Measurements from ENCODE around the gene OGFOD2.

DNA sequence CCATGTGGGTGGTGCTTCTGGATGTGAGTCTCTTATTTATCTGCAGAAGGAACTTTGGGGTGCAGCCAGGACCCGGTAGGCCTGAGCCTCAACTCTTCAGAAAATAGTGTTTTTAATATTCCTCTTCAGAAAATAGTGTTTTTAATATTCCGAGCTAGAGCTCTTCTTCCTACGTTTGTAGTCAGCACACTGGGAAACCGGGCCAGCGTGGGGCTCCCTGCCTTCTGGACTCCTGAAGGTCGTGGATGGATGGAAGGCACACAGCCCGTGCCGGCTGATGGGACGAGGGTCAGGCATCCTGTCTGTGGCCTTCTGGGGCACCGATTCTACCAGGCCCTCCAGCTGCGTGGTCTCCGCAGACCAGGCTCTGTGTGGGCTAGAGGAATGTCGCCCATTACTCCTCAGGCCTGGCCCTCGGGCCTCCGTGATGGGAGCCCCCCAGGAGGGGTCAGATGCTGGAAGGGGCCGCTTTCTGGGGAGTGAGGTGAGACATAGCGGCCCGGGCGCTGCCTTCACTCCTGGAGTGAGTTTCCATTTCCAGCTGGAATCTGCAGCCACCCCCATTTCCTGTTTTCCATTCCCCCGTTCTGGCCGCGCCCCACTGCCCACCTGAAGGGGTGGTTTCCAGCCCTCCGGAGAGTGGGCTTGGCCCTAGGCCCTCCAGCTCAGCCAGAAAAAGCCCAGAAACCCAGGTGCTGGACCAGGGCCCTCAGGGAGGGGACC lies 26.8 kb downstream of the HIP1R start:
- RRBS, 2 experiments: 90 to 98% methylated on average over 6 to 7 of the region's 23 CpGs

- RRBS, 2 experiments: 92 to 94% methylated on average over 8 to 9 of the region's 39 CpGs
Observed at GRCh38 chr12:122865409-122866230, 30.3 kb downstream of the VPS37B start.

DNA sequence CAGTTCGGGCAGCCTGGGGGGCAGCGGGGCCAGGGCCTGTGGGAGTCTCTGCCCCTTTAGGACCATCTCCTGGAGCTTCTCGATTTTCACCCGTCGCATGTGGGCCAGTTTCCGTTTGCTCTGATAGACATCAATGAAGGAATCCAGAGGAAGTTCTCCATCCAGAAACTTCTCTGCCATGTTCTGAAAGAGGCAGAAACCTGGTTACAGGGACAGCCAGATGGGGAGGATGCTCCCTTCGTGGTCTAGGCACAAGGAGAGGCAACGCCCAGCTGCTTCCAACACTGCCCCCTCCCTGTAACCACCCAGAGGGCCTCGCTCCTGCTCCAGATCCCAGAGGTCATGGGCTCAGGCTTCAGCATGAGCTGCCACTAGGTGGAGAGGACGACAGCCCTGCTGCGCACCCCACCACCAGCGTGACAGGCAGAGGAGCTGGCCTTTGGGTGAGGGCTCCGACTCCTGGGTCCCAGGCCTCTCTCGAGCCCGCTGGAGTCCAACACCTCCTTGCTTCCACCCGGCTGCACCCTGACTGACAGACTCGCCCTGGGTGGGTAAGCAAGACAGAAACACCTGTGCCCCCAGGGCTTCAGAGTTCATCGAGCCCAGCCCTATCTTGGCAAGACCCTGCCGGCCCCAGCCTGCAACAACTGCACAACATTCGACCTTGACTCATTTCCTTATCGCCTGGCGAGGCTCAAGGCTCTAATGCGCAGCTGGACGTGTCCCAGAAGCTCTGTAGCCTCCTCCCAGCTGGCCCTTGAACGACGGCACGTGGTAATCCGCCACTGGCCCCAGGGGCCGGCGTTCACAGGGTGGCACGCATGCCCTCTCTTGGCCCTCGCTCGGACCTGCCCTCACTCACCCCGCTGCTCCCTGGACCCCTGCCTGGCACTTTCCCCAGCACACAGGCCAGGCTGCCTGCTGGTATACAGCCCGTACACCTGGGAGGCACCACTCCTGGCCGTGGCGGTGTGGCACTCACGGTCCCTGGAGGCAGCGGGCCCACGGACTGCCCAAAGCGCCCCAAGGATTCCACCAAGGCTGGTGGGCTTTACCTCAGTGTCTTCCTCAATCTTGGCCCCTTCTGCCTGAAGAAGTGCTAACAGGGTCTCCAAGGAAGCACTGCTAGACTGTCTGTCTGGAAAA lies 28.1 kb downstream of the VPS37B start:
- RRBS, 2 experiments: 69% methylated on average over 4 of the region's 41 CpGs; no CpG with 5 or more reads in 1 of the 2 experiments

DNA sequence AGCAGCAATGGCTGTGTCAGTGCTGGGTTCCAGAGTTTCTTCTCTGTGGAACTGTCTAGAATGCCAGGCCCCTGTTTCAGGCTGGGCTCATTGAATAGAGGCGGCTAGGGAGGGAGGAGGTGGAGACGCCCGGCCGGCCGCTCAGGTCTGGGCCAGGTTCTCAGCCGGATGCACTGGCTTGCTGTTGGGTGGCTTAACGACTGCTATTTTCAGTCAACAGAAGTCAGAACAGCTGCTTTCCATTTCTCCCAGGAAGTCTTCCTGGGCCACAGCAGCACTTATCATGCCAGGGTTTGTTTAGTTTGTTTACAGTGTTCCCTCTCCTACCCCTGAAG lies 26.0 kb upstream of the VPS37B start:
- RRBS, 2 experiments: no CpG with 5 or more reads among the region's 7 CpGs

DNA sequence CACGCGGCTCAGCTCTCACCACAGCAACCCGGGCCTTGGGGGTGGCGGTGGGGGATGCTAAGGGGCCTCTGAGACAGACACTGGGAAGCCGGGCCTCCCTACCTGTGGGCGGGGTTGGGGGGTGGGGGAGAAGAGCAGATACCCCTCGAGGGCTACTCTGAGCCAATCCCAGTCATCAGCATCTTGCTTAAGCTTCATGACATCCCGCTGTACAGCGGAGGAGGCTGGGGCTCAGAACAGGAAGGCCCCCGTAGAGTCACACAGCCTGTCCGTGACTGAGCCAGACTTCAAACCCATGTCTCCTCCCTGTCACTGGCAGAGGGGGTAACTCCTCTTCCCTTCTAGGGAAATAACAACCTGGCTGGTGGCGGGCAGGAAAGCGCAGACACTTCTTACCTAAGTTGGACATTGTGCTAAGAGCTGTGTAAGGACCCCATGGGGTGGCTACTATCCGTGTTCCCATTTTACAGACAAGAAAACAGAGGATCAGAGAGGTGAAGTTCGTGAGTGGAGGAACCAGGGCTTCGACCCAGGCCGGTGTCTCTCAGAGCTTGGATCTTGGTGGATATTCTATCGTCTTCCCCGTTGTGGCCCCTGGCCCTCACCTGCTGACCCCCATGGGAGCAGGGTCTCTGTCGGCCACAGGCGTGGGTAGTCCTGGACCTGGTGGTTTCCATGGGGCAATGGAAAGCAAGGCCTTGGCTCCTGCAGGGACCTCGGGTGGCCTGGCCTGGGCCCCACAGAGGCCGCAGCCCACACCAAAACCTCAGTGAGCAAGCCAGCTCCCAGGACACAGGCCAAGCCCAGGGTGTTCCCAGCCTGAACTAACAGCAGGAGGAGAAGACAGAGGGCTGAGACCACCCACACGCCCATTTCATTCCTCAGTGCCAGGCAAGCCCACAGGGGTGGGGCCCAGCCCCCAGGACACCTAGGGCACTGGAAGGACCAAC lies 17.1 kb downstream of the ABCB9 start:
- RRBS, 2 experiments: 93% methylated on average over 3 of the region's 24 CpGs

GRCh38 chr12:122975006-122975434 lies at the start of gene OGFOD2:
Gene OGFOD2 (plus strand): TSS chr12:122975244.
- RRBS, 2 experiments: no CpG with 5 or more reads among the region's 42 CpGs

- RRBS, 2 experiments: no CpG with 5 or more reads among the region's 9 CpGs
Observed at GRCh38 chr12:123115393-123116097, 35.3 kb downstream of the PITPNM2 start.

- RRBS, 2 experiments: no CpG with 5 or more reads among the region's 14 CpGs
Observed at GRCh38 chr12:123118462-123119166, 32.3 kb downstream of the PITPNM2 start.

DNA sequence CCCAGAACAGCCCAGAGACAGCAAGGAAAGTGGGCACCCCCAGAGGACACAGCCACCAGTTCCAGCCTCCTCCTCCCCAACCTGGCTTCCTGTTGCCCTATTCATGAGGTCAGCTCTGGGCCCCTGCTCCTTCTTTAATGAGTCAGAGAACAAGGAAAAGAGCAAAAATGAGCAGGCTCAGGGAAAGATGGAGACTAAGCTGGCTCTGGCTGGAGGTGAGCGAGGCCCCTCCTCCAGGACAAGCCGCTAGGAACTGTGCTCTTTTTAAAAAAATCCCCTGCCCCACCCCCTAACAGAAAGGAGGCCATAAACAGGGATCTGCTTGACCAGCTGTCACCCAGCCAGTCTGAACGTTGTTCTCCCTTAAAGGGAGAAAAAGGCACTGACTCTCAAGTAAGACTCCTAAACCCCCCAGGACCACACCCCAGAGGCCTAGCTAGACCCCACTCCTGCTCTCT lies 10.6 kb downstream of the PITPNM2 start:
- RRBS, 2 experiments: no CpG with 5 or more reads among the region's 3 CpGs

DNA sequence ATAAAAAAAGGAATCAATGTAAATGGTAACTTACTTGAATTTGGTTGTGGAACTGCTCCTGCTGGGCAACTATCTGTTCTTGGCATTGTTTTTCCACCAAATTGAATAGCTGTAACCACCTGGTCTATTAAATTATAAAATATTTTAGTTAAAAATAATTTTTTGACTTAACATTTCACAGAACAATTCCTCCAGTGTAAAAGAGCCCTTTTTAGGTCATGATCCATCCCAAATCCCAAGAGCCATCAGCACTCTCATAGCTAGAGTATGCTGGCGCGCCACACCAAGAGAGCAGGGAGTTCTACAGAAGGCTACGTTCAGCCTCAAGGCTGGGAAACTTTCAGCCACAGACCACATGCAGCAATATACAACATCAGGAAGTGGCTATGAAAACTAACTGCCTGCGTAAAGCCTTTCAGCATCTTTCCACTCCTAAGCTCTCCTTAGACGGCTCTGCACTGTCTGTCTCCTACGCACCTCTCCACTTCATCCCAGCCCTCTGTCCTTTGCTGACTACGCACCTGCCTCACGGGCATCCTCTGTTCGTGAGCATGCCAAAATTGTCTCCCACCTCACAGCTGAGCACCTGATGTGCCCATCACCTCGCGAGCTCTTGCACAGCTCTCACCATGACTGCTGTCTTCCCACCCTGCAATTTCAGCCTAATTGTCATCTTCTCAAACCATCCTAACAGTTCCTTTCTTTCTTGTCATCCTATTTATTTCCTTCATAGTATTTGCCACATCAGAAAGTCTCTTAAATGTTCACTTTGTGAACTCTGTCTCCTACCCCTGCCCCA lies 9.7 kb downstream of the MPHOSPH9 start:
- RRBS, 2 experiments: no CpG with 5 or more reads among the region's 11 CpGs

DNA sequence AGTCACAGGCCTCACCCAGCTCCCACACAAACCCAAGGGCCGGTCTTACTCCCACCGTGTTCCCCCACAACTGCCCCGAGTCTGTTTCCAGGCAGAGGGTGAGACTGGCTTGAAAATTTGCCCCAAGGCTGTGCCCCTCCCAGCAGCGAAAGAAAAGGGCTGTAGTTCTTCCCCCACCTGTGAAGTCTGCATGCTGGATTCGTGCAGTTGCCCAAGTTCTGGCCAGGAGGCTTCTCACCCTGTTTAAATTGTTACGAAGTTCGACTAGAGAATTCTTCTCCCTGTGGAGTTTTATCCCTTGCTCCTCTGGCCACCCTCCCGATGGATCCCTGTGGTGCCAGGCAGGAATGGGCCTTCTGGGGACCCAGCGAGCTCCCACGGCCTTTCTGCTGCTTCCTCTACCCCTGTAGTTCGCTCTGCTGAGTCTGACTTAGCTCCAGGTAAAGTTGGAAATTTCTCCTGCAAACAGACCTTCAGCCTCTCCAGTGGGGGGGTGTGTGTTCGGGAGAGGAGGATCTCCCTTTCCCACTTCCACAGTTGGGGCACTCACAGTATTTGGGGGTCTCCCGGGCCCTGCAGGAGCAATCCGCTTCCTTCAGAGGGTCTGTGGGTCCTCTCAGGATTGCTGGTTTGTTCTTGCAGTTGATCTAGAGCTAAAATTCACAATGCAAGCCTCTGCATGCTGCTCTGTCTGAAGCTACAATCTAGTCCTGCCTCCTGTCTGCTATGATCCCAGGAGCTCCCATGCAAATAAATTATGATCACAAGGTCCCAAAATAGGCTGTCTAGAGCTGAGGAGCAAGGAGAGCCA lies 18.1 kb downstream of the MTRFR start:
- RRBS, 2 experiments: no CpG with 5 or more reads among the region's 14 CpGs

DNA sequence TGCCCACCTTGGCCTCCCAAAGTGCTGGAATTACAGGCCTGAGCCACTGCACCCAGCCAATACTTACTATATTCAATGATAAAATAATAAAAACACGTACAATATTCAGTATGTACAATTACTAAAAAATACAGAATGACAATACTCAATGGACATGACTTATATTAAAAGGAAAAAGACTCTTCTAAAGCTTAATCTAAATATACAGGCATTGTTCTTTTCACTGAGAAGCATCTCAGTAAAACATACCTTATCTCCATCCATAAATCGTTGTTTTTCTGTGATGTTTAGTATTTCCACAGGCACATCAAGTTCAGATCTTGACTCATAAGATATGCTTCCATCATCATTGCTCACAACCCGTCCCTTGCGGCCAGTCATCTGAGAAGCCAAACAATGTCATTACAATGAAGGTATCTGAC lies 45.0 kb downstream of the SBNO1 start:
- RRBS, 2 experiments: no CpG with 5 or more reads among the region's 4 CpGs

- RRBS, 2 experiments: under 1 to 2% methylated on average over 9 of the region's 19 CpGs
Observed at GRCh38 chr12:123365533-123366077, 958 bp upstream of the SBNO1 start.

DNA sequence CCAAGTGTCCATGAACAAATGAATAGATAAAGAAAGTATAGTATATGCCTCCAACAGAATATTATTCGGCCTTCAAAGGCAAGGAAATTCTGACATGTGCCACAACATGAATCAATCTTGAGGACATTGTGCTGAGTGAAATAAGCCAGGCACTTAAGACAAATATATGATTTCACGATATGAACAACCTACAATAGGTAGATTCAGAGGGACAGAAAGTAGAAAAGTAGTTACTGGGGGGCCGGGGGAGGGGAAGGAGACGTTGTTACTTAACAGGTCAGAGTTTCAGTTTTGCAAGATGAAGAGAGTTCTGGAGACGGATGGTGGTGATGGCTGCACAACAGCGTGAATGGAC lies 5.4 kb downstream of the RILPL2 start:
- RRBS, 2 experiments: no CpG with 5 or more reads among the region's 6 CpGs

DNA sequence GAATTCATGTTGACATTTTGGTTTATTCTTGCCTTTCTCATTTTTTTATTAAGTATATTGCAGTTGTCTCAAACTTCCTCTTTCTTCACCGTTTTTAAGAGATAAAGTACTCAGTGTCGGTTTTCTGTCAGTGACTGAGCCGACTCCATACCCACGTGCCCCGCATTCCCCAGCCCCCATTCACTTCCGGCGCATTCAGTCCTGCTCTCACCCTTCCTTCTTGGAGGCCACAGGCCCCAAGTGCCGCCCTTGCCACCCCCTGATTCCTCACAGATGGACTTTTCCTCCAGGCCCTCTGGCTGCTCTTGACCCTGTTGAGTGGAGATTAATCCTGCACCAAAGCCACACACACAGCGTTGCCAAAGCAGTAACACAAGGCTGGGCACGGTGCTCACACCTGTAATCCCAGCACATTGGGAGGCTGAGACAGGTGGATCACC lies 19.1 kb upstream of the DNAH10 start:
- RRBS, 2 experiments: no CpG with 5 or more reads among the region's 10 CpGs

DNA sequence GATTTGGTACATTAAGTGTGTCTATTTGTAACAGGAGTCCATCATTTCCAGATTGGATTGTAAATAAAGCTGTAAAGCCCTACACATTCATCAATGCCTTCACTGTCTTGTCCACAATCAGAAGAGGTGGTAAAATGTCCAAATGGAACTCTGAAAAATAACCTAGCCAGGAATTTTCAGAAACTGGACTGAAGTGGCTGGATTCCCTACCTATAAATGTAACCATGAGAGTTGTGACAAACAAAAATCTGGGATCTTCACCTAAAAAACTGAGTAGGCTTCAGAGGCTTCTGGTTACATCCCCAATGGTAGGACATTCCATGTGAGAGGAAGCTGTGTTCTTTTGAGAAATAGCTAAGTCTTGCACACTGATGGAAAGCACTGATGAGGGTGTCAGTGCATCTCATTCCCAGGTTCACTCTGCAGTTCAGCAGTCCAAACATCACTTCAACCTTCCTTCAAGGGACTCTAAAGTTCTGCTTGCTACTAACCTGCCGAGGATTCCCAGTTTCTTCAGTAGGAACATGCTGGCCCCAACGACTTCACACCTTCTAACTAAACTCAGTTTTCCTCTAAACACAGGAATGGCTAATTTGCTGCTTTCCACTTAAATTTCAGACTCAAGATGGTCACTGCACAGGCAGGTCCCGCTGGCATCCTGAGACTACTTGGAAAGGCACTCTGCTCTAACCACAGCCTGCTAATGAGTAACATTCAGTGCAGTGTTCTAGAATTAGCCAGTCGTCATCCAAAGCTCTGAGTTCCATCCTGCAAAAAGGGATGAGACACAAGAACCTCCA lies 6.3 kb downstream of the CCDC92 start:
- RRBS, 2 experiments: no CpG with 5 or more reads among the region's 4 CpGs

GRCh38 chr12:123973450-123973523 lies 272 bp downstream of the ZNF664 start:
- RRBS, 2 experiments: under 1 to 1% methylated on average over 4 of the region's 4 CpGs

DNA sequence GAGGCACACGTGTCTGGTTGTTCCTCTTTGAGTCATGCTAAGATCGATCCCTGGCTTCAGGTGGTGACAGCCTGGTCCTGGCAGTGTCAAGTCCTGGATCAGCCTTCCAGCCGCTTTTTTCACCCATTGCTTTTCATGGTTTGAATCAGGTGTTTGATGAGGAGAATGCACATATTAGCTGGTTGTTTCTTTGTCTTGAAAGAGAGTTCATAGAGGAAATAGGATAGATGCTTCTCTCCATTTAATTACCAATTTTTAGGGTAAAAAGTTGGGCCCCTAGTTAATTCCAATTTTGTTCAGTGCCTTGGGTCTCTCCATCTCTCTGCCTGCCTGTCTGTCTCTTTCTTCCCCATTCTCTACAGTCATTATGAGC lies 35.3 kb downstream of the ZNF664 start:
- RRBS, 2 experiments: no CpG with 5 or more reads among the region's 3 CpGs

- RRBS, 2 experiments: no CpG with 5 or more reads among the region's 9 CpGs
Observed at GRCh38 chr12:124277975-124278359, 16.9 kb upstream of the RFLNA start.